RPMI7951 (cell line): ENCODE data around the gene POLR2D.

DNA sequence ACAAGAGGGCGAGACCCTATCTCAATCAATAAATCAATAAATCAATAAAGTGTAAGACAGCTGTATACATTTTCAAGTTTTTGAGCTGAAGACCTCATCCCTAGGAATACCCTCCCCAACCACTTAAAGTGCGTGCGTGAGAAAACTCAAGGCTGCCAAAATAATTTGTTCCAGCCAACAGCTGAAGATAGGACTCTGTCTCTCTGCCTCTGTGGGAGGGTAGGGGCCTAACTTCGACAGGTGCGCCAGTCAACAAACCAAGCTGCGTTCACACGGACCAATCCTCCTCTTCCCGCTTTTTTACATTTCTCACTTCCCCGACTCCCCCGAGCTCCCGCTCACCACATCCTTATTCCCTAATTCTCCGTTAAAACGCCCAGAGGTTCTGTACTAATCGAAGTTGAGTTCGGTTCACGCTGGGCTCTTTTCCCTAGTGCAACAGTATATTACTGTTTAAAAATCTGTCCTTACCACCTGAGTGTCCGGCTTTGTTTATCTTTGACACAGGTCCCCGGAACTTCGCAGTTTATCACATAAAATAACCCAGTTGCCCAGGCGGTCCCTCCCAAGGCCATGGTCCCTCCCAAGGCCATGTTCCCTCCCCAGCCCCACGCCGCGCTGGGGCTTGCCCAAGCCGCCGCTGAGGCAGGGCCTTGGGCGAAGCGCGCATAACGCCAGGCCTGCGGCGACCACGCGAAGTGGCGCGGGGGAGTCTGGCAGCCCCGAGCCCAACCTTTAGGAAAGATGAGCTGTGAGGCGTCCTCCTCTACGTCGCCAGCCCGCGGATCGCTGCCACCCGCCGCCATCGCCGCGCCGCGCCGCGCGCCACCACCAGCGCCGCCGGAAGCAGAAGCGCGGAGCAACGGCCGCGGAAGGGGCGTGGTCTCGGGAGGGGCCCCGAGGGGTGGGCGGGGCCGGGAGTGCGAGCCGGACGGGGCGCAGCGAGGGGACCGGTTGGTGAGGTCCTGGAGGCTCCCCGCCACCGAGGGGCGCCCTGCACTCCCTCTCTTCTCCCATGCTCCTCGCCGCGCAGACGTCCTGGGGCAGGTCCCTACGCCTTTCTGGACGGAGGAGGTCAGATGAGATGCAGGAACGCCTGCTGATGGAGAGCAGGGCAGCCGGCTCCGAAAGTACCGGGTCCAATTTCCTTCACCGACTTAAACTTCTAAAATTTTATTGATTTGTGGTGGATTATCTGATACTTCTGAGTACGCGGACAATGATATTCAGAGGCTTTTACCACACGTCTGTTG is at the start of gene POLR2D:
Gene POLR2D, minus strand, starts transcription at position 861 of the 1,253 bp plus-strand sequence.
- RAMPAGE, long total RNA: no peak

- RAMPAGE, long total RNA: no peak
Observed at GRCh38 chr2:127884238-127885124, 1.3 kb downstream of the AMMECR1L start.

- RAMPAGE, long total RNA: no peak
Observed at GRCh38 chr2:128322793-128323124, 4.1 kb upstream of the HS6ST1 start.

DNA sequence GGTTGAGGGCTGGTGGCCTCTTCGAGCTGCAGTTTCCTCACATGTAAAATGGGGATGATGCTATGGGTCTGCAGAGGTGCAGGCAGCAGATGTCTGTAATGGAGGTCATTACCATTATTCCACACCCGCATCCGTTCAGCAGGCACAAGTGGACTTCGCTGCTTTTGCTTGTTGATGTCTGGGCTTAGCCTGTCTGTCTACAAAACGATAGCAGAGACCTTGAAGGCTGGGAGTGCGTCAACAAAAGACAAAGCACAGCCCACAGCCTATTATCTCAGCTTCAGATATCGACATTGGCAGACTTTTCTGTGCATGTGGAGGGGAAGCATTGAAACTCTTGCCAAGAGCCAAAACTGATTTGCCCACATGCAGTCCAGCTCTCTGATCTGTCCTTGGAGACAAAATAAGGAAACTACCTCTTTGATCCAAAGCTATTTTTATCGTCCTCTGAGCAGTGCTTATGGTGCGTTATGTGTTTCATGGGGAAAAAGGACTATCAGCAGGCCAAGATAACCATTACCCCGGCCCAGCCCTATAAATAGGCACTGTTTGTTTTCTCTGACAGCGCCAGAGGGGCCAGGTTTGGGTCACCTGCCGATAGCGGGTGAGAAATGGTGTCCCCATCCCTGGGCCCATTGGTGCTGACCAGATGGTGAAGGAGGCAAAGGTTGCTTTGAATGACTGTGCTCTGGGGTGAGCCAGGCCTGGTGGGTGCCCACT is 175.9 kb upstream of the HS6ST1 start:
- RAMPAGE, long total RNA: no peak

- RAMPAGE, long total RNA: no peak
Observed at GRCh38 chr2:128549226-128549425, 230.5 kb upstream of the HS6ST1 start.

DNA sequence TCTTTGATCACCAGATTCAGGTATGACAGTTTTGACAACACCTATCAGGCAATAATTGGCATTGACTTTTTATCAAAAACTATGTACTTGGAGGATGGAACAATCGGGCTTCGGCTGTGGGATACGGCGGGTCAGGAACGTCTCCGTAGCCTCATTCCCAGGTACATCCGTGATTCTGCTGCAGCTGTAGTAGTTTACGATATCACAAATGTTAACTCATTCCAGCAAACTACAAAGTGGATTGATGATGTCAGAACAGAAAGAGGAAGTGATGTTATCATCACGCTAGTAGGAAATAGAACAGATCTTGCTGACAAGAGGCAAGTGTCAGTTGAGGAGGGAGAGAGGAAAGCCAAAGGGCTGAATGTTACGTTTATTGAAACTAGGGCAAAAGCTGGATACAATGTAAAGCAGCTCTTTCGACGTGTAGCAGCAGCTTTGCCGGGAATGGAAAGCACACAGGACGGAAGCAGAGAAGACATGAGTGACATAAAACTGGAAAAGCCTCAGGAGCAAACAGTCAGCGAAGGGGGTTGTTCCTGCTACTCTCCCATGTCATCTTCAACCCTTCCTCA is 818 bp downstream of the RAB6C start:
- RAMPAGE, long total RNA: no peak

DNA sequence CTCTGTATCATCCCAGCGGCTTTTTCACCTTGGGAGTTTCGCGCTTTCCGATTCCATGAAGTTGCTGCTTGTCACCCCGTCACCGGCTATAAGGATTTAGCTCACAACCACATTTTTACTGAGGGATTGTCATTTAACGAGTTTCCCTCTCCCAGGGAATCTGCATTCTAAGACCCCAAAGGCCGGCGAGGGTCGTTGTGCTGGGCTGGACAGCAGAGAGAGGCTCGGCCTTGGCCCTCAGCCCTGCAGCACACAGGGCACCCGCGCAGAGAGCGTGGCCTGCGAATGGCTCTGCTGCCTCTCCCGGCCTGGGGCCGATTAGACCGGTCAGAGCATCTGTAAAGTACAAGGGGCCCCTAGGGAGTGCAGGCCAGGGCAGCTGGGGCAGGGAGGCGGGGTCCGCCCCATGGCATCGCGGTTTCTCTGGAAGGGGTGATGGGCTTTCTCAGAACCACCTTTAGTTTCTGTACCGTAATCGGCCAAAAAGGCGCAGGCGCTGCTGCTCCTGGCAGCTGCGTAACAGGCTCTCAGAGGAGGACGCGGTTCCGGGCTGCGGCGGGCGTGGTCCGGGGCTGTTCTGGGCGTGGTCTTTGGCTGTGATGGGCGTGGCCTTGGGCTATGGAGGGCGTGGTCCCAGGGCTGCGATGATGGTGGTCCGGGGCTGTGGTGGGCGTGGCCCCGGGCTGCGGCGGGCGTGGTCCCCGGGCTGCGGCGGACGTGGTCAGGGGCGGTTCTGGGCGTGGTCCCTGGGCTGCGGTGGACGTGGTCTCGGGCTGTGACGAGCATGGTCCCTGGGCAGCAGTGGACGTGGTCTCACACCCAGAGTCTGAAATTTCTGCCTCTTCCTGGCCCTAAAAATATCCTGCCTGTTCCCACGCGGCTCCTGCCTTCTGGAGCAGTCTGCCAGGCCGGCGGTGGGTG is 1.5 kb upstream of the GPR148 start:
- RAMPAGE, long total RNA: no peak

DNA sequence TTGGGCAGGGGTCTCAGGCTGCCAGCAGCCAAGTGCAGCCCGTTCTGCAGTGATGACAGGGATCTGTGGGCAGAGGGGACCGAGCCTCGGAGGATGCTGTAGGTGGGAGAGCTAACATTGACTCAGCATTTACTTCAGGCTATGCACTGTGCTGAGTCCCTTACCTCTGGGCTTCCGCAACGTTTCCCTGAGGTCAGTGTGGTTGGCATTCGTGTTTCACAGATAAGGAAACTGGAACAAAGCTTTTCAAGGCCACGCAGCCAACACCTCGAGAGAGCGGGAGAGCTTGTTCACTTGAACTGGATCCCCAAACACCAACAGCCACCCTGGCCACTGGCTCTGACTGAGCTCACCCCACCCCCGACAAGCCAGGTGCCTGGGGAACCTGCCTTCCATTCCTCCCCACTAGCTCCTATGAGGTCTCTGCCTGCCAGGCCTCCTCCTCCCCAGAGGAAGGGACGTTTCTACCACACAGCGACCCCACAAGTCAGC is 796 bp upstream of the GPR148 start:
- RAMPAGE, long total RNA: no peak

- RAMPAGE, long total RNA: no peak
Observed at GRCh38 chr2:131051457-131052474, 41.5 kb downstream of the FAM168B start.

- RAMPAGE, long total RNA: no peak
Observed at GRCh38 chr2:131055500-131056152, 37.6 kb downstream of the FAM168B start.

DNA sequence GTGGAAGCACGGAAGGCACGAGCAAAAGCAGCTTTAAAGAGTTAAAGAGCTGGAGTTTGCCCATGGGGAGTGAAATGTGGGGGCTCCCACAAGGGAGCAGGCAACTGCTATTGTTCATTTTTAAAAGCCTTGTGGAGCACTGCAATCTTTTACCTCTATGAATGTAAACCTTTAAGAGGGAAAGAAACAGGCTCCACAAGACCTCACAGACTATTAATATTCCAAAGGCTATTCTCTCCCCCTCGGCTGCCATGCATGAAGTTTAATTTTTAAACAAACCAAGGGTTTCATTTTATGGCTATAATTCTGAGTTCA is 28.1 kb downstream of the FAM168B start:
- RAMPAGE, long total RNA: no peak

GRCh38 chr2:131488719-131489378 is 3.3 kb downstream of the MZT2A start:
- RAMPAGE, long total RNA: no peak

DNA sequence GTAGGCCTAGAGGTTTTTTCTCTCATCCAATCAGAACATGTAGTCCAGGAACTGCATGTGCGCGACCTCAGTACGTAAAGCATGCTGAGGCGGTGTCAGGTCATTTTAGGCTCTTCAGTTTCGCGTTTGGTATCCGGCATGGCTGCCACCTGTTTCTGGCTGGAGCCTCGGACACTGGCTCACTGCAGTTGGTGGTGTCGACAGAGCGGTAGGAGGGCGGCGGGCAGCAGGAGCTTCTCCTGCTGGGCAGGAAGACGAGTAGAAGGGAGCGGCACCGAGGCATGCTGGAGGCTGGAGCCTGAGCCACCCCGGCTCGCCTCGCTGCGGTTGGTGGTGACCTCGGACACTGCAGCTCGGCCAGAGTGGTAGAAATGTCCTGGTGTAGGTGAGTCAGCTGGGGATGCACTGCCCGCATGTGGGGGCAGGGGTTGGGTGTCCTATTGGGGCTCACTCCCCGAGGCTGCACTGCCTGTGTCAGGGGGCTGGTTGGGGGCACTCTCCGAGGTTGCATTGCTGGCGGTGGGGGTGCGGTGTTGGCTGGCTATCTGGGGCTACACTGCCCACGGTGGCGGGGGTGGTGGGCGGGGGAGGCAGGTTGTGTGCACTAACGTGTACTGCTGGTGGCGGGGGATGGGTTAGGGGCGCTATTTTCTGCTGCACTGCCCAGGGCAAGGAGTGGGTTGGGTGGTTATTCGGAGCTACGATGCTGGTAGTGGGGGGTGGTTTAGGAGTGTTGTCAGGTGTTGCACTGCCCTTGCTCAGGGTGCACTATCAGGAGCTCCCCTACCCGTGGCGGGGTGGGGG is 16.0 kb downstream of the CCDC74A start:
- RAMPAGE, long total RNA: no peak

DNA sequence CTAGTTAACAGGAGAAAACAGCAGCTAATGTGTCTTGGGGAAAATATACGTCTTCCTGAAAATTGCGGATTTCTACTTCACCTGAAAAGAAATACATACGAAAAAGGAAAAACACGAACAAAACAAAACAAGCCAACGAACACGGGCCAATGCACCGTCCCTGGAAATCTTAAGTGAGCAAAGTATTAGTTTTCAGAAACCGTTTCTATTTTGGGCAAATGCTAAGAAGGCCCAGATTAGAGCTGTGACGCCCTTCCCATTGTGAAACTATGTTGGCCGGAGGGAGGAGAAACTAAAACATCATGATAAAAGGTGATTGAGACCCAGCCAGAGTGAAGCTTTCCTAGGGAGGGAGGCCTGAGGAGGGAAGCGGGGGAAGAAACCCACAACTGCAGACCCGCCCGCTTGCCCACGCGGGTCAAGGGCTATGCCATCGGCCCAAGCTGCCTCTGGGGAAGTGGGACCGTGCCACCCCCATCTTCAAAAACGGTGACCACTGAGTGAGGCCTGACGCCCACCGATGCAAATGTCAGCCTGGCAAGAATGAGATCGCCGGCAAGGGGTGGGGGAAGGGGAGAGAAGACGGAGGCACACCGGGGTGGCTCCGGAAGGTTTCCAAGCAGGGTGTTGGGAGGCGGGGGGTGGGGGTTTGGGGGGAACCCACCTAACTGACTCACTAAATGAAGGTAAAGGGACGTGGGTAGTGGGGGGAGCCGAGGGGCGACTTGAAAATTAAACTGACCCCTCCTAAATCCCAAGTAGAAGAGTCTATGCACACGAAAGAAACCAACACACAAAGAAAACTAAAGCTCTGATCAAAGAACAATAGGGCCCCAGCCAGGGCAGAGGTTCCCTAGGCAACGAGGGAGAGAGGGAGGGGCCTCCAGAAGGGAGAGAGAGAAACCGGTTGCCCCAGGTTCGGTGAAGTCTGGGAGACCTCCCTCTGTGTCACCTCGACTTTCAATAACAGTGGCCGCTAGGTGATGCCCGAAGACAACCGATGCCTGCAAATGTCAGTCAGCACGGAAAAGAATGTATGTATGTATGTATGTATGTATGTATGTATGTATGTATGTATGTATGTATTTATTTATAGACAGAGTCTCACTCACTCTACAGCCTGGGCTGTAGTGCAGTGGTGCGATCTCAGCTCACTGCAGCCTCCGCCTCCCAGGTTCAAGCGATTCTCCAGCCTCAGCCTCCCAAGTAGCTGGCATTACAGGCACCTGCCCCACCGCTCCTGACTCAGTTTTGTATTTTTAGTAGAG is 106.4 kb upstream of the ANKRD30BL start:
- RAMPAGE, long total RNA: no peak

- RAMPAGE, long total RNA: no peak
Observed at GRCh38 chr2:132332255-132332769, 84.3 kb upstream of the GPR39 start.

DNA sequence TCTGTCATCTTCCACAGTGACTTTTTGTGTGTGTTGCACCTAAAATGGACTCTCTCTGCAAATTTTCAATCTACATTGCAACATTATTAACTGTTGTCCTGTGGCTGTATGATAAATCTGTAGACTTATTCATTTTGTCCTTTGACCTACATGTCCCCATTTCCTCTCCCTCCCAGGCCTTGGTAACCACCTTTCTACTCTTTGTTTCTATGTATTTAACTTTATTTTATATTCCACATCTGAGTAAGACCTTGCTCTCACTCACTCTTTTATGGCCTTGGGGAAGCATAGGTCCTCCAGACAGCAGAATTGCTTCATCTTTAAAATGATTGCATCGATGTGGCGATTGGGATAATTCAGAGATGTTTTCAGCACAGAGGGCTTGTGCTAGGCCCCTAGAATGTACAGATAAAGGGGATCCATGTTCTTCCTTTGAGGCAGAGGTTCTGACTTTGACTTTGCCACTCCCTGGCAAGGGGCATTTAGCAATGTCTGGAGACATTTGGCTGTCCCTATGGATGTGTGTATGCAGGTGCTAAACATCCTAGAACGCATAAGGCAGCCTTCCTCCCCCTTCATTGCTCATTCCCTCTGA is 1.4 kb upstream of the GPR39 start:
- RAMPAGE, long total RNA: no peak

- RAMPAGE, long total RNA: no peak
Observed at GRCh38 chr2:133421700-133422265, 146.5 kb downstream of the NCKAP5 start.

GRCh38 chr2:133546745-133546968 is 21.6 kb downstream of the NCKAP5 start:
- RAMPAGE, long total RNA: no peak

DNA sequence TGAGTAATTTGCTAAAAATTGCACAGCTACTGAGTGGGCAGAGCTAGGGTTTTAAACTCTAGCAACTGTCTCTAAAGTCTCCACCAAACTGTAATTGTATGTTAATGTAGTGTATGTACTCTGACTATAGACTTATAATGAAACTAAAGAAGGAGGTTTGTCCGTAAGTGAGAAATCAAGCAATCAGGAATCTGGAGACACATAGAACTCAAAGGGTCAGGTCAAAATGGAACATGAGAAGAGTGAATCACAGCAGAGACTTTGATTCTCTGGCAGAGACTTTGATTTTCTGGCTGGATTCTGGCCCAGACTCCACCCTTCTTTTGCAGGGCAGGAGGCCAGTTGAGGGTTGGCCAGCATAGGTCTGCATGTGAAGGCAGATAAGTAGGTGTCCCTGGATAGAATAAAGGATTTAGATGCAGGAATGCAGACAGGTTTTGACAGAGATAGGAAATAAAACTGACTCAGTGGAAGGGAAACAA is 11.0 kb upstream of the NCKAP5 start:
- RAMPAGE, long total RNA: no peak

GRCh38 chr2:134119392-134120702 is 134.0 kb upstream of the MGAT5 start:
- RAMPAGE, long total RNA: no peak